AG08470 (cell line): ENCODE results near the genes TSPAN8, THAP2, CAPS2 and E2F7.

GRCh38 chr12:71134285-71134868 is 23.4 kb downstream of the TSPAN8 start:
- RRBS = no CpG with 5 or more reads among the region's 3 CpGs

DNA sequence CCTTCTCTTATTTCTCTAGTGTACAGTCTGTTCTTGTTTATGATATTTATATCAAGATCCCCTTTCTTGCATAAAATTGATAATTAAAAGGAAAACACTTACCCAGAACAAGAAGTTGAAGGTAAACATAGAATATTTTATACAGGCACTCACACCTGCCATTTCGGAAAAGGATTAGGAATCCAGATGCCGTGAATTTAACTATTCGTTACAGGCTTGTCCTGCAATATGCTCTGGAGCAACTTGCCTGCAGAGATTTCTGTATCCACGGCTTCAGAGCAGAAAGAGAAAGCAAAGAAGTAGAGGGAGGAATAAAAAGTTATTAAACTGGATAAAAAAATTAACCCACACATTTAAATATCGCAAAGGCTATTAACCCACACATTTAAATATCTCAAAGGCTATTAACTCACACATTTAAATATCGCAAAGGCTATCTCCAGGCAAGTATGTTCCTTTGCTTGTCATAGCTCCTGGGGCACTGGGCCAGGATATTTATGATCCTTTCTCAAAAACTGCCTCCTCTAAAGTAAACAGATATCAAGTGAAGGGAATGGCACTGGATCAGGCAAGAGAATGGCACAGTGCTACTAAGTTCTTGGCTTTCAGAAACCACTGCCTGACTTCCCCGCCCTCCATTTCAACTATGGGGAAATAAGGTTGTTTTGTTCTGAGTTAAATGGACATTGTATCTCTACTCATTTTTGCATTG is at the start of gene TSPAN8:
Gene TSPAN8 (minus strand): TSS at position 483 of the 712 bp plus-strand sequence.
- RRBS = no CpG with 5 or more reads among the region's 7 CpGs

DNA sequence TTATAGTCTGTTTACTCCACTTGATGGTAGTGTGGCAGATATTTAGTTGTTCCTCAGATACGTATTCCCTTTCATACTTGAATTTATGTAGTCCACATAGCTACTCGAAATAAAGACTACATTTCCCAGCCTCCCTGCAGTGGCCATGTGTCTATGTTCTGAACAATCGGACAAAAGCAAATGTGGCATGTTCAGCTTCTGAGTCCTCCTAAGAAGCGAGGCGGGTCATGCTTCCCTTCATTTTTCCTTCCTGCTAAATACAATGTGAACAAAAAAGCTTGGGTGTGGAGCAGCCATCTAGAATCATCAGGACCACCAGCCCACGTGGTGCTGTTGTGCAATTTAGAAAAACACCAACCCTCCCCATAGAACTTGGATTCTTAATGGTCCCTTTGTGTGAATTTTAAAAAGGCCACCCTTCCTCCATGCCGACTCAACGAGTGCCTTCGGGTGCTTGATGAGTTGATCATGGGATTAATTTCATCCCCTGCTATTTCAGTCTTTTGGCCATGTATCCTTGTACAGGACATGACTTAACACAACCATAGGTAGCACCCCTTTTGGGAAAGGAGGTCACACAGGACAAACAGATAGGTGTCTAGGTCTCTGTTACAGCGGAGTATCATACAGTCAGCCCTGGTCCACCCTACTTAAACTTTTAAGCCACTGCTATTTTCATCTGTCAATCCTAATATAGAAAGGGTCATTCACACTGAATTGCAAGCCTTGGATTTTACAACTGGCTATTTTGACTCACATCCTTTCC is 60.7 kb downstream of the ZFC3H1 start:
- RRBS = no CpG with 5 or more reads among the region's 10 CpGs

DNA sequence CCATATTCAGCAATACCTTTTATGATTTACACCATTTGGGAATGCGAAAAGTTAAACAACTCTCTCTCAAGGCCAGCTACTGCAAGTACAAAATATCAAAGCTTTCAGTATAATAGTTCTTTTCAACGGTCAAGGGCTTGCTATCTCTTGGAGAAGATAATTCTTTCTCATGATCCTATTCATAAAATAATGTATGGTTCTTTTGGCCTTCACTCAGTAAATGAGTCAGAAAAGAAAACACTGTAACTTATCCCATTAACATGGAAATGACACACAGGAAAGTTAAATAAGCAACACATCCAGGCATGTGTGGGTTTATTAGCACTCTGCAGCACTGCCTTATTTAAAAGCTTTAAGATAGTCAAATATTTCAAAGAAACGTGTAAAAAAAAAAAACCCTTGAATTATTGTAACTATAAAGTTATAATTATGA is 36.9 kb downstream of the ZFC3H1 start:
- RRBS = no CpG with 5 or more reads among the region's 3 CpGs

- RRBS = no CpG with 5 or more reads among the region's 9 CpGs
These were observed 1.5 kb downstream of the ZFC3H1 start for GRCh38 chr12:71661897-71662758.

DNA sequence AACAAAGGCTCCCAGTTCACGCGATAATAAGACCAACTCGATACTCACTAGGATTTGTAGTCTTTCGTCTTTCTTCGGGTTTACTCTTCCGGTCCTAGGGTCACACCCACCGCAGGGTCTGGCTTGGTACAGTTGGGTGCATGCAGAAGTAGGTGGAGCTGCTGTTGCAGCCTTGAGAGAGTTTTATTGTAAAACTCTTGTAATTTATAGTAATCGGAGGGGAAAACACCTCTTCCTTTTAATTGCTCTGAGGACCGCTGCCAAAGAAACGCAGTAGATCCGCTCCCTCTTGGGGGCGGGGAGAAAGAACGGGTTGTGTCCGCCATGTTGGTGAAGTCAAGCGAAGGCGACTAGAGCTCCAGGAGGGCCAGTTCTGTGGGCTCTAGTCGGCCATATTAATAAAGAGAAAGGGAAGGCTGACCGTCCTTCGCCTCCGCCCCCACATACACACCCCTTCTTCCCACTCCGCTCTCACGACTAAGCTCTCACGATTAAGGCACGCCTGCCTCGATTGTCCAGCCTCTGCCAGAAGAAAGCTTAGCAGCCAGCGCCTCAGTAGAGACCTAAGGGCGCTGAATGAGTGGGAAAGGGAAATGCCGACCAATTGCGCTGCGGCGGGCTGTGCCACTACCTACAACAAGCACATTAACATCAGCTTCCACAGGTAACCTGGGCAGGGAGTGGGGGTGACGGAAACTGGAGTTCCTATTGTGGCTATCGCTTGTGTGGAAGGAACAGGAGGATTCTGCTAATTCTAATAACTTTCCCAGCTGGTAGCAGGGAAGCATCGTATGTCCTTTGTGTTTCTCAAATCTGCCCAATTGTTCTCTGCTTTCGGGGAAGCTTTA is at the start of gene THAP2:
Gene THAP2 (plus strand): TSS at position 385 of the 848 bp plus-strand sequence.
- RRBS = no CpG with 5 or more reads among the region's 35 CpGs

GRCh38 chr12:71769919-71770335 is 15.3 kb downstream of the RAB21 start:
- RRBS = no CpG with 5 or more reads among the region's 1 CpG

- RRBS = no CpG with 5 or more reads among the region's 10 CpGs
These were observed 8.9 kb downstream of the TPH2 start for GRCh38 chr12:71947351-71948194.

GRCh38 chr12:72277489-72277788 is 5.3 kb downstream of the TRHDE start:
- RRBS = no CpG with 5 or more reads among the region's 1 CpG

- RRBS = no CpG with 5 or more reads among the region's 2 CpGs
These were observed 475.5 kb downstream of the TRHDE start for GRCh38 chr12:72747586-72748056.

DNA sequence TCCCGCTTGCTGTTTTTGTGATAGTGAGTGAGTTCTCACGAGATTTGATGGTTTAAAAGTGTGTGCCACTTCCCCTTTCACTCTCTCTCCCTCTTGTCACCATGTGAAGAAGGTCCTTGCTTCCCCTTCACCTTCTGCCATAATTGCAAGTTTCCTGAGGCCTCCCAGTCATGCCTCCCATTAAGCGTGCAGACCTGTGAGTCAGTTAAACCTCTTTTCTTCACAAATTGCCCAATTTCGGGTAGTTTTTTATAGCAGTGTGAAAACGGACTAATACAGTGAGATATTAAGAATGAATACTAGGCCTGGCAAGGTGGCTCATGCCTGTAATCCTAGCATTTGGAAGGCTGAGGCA is 2.0 kb upstream of the ATXN7L3B start:
- RRBS = no CpG with 5 or more reads among the region's 5 CpGs

GRCh38 chr12:75329885-75330523 is at the start of gene CAPS2:
TSS of gene CAPS2 (minus strand) at chr12:75330324.
- RRBS = 3% methylated on average over 11 of the region's 40 CpGs

DNA sequence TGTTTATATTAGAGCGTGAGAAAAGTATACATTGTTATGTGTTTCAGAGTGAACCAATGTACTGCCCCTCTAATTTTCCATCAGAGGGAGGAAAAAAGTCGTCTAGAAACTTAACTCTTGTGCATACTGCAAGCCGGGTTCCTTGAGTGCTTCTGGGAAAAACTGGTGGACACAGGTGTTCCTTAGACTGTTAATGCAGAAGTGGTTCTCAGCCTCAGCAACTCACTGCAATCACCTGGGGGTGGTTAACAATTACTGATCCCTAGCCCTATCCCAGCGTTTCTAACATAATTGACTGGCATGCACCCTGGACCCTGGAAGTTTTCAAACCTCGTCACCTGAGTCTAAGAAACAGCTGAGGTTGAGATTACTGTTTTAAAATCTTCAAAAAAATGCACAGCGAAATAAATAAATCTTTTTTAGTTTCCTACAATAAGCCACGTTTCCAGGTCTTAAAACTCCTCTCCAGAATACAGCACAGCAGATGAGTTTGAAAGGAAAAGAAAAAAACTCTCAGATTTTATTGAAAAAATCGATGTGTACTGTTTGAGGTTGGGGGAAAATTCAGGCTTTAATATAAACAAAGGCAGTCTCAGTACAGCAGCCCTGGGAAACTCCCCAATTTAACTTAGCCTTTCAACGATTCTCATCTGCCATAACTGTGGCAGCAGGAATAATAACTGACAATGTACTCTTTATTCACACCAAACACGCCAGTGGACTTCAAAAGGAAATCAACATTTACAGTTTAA is 98.4 kb downstream of the NAP1L1 start:
- RRBS = no CpG with 5 or more reads among the region's 10 CpGs

- RRBS = no CpG with 5 or more reads among the region's 13 CpGs
These were observed 47.0 kb downstream of the NAP1L1 start for GRCh38 chr12:76037105-76038216.

- RRBS = no CpG with 5 or more reads among the region's 3 CpGs
These were observed 20.8 kb upstream of the BBS10 start for GRCh38 chr12:76368891-76369492.

DNA sequence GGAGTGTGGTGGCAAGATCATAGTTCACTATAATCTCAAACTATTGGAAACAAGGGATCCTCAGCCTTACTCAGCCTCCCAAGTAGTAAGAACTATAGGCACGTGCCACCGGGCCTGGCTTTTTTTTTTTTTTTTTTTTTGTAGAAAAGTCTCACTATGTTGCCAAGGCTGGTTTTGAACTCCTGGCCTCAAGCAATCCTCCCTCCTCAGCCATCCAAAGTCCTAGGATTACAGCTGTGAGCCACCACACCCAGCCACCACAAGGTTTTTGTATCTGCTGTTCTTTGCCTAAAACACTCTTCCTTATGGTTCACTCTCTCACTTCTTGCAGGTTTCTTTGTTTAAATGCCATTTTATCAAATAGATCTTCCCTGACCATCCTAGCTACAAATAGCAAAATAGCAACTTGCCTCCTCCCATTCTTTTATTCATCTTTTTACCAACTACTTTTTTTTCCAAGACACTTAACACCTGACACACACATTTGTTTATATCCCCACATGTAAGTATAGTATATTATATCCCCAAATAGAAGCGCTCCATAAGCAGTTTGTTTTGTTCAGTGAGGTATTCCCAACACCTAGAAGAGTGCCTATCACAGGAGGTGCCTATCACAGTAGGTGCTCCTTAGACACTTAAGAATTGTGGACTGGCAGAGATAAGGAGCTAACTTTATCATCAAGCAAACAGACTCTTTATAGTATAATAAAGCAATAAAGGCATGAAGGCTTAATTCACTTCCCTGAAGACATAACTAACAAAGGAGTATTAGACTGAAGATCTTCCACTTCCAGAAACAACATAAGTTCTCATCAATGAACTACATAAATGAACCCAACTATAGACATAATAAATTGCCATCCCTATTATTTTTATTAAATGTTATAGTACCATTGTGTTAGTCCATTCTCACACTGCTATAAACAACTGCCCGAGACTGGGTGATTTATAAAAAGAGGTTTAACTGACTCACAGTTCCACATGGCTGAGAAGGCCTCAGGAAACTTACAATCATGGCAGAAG is 29.2 kb downstream of the OSBPL8 start:
- RRBS = no CpG with 5 or more reads among the region's 4 CpGs

- RRBS = no CpG with 5 or more reads among the region's 3 CpGs
These were observed 23.1 kb downstream of the ZDHHC17 start for GRCh38 chr12:76787034-76787334.

DNA sequence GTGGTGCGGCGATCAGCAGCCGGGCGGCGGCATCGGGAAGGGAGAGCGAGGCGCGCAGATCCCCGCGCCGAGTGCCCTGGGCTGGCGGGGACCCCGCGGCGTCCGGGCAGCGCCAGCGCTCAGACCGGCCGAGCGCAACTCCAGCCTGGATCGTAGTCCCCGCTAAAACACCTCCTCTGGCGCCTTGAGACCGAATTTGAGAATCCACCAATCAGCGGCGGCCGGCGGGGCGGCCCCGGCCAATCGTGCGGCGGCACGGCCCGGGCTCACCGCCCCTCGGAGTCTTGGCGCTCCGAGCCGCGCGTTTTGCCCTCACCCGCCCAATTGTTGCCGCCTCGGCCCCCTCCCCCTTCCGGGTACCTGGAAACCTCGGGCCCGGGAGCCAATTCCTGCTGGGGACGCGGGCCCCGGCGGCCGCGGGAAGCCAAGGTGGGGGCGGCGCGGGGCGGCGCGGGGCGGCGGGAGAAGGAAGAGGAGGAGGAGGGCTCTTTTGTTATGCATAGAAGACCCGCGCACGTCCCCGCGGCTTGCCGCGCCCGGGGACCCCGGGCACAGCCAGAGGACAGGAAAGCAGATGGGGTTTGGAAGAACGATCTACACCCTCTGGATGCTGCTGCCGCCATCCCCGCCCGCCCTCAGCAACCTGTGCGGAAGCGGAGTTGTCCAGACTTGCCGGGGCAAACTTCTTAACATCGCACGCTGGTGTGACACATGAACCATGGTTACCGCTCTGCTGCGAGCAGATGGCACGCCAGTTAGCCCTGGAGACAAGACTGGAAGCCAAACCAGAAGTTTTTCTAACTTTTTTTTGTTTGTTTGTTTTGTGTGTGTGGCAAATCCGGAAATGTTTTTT is at the start of gene E2F7:
Gene E2F7 (minus strand): TSS at position 158 of the 853 bp plus-strand sequence.
- RRBS = 1% methylated on average over 28 of the region's 86 CpGs

DNA sequence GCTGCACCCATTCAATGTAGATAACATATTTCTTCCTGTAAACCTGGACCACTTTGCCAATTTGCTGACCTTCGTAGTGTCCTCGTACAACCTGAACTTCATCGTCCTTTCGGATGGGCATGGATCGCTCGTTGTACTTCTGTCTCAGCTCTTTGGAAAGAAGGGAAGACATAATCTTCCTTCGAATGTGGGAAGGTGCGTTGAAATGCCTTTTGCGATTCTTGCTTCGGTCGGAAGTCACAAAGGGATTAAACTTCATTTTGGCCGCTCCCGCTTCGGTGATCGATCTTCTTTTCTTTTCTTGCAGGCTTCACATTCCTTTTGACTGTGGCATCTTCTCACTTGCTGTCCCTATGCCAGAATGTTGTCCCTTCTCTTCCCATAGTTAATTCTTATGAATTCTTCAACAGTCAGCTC is 3.7 kb downstream of the OTOGL start:
- RRBS = no CpG with 5 or more reads among the region's 15 CpGs

DNA sequence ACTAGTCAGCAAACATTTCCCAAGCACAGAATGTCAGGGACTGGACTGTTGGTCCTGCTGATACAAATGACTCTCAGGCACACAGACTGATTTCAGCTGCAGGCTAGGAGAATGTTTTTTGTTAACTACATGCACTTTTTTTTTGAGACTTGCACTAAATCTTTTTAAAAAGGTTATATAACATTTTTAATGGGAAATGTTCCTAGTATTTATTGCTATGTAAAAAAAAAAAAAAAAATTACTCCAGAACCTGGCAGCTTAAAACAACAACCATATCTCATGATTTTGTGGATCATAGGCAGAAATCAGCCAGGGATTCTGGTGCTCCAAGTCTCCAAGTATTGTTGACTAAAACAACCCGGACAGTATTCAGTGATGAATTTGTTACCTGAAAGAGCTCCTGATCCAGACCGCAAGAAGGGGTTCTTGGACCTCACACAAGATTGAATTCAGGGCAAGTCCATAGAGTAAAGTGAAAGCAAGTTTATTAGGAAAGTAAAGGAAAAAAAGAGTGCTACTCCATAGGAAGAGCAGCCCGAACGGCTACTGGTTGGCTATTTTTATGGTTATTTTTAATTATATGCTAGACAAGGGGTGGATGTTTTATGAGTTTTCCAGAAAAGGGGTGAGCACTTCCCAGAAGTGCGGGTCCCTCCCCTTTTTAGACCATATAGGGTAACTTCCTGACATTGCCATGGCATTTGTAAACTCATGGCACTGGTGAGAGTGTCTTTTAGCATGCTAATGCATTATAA is 131.5 kb downstream of the ACSS3 start:
- RRBS = no CpG with 5 or more reads among the region's 5 CpGs